LNCaP clone FGC (cell line): Measurements from ENCODE around the gene AP2S1.

- RRBS, 2 experiments = no CpG with 5 or more reads among the region's 14 CpGs
These were observed 18.5 kb upstream of the HIF3A start for GRCh38 chr19:46278155-46278892.

DNA sequence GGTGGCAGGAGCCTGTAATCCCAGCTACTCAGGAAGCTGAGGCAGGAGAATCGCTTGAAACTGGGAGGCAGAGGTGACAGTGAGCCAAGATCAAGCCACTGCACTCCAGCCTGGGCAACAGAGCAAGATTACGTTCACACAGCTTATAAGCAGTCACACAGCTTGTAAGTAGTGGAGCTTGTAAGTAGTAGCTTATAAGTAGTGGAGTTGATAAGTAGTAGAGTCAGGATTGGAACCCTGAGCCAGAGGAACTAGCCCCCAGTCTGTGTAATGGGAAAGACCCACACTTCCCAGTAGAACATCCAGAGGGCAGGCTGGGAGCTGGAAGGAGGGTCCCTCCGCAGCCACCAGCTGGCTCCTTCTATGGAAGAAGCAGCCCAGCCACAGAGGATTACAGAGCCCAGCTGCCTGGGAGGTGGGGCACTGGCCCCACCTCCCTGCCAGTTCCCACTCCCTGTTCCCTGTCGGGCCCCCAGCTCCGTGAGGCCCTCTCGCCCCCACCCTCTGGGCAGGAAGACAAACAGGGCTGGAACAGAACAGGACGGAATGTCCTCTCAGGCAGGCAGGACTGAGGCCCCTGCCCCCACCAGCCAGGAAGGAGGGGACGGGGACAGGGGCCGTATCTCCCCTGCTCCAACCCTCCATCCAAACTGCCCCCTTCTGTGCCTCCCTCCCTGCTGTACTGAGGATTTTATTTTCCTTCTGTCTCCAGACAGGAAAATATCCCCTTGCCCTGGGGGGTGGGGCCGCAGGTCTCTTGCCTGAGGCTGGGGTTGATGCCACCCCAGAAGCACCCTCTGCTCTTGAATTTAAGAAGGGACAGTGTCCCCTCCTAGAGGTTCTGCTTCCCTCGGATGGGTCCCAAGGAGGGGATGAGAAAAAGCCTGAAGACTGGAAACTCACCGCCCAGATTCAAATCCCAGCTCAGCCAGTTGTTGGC is 4.0 kb downstream of the HIF3A start:
- RRBS, 2 experiments = no CpG with 5 or more reads among the region's 12 CpGs

GRCh38 chr19:46348444-46349191 is 1.7 kb downstream of the PPP5C start:
- RRBS, 2 experiments = no CpG with 5 or more reads among the region's 15 CpGs

- RRBS, 2 experiments = 7 to 67% methylated on average over 2 to 3 of the region's 12 CpGs
These were observed 3.7 kb downstream of the PPP5C start for GRCh38 chr19:46350463-46351036.

DNA sequence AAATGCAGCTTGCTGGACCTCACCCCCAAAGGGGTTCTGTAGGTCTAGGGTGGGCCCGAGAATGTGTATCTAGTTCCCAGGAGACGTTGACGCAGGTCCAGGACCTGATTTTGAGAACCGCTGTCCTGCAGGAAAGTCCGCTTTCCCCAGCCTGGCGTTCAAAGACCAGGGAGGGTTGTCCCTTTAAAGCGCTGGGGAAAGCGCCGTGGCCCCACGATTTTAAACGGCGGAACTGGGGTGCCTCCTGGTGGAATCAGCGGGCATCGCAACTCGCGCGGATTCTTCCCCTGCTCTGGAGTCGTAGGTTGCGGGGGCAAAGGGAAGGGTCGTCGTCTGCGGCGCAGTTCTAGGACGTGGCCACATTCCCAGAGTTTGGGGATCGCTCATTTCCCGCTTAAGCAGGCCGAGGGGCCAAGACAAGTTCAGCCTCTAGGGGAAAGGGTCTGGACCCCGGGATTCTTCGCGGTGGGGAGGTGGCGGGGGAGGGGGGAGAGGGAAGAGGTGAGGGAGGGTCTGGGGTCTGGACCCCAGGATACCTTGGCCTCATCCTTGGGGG is 7.8 kb downstream of the PNMA8B start:
- RRBS, 2 experiments = no CpG with 5 or more reads among the region's 31 CpGs

DNA sequence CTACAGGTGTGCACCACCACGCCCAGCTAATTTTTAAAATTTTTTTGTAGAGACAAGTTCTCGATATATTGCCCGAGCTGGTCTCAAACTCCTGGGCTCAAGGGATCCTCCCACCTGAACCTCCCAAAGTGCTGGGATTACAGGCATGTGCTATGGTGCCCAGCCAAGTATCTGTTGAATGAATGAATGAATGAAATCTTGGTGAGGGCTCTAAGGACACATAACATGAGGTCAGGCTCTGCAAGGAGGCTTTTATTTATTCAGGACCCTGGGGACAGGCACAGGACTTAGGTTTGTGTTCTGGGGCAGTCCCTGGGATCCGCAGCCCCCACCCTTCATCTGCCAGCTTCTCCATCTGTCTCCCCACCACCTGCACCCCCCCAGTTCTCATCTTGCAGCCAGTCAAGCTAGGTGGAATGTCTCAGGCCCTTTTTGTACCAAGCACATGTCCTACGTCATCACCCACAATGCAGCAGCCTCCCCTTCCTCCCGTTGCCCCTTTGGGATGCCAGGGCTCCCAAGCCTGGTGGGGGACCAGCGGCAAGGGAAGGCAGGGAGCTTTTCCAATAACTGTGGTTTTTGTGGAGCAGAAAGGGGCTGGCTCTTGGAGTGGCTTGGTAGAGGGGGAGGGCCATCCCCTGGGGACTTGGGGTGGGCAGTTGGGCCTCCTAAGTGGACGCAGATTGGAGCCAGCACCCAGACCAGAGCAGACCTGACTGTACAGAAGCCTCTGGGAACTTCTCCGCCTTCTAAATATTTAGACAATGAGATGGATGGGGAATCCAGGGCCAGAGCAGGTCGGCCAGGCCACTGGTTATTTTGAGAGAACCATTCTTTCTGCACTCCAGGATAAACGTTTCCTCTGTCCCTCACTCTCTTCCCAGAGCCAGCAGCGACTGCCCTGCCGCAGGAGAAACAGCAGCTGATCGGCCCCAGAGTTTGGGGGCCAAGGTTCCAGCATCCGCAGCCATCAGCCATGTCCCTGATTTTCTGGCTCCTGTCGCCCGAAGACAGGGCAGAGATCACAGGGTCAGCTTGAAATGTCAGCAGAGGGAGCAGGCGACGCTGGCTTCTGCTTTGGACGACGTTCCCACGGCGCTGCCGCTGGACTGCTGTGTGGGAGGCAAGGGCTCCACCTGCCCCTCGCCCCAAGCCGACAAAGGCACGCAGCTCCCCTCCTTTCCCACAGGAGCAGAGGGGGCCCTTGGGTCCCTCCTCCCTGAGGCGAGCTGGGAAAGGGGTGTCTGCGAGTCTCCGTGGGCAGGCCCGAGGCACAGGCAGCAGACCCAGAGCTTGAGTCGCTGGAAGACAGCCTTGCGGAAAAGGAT is 4.2 kb downstream of the PTGIR start:
- RRBS, 2 experiments = no CpG with 5 or more reads among the region's 33 CpGs

DNA sequence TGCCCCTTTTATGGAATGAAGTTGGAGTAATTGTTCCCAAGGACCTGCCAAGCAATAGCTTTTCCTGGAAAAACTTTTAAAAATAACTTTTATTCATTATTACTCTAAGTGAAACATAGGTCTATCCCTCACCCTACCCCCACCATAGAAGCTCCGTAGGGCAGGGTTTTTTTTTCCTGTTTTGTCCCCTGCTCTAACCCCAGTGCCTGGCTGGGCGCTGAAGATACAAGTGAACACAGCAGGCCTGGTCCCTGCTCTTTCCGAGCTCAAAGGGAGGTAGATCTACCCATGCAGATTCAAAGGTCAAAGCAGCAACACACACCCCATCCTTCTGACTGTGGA is 8.7 kb upstream of the GNG8 start:
- RRBS, 2 experiments = no CpG with 5 or more reads among the region's 3 CpGs

DNA sequence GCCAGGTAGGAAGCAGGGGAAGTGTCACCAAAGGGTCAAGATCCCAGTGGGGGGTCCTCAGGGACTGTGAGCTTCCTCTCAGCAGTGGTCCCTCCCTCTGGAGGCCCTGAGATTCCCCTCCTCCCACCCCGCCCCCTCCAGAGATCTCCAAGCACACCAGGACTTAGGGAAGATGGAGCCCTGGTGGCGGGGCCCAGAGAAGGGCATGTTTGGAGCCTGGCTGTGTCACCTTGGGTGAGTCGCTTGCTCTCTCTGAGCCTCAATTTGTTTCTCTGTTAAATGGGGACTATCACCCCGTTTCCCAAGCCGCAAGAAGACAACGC is 846 bp downstream of the DACT3 start:
- RRBS, 2 experiments = no CpG with 5 or more reads among the region's 6 CpGs

DNA sequence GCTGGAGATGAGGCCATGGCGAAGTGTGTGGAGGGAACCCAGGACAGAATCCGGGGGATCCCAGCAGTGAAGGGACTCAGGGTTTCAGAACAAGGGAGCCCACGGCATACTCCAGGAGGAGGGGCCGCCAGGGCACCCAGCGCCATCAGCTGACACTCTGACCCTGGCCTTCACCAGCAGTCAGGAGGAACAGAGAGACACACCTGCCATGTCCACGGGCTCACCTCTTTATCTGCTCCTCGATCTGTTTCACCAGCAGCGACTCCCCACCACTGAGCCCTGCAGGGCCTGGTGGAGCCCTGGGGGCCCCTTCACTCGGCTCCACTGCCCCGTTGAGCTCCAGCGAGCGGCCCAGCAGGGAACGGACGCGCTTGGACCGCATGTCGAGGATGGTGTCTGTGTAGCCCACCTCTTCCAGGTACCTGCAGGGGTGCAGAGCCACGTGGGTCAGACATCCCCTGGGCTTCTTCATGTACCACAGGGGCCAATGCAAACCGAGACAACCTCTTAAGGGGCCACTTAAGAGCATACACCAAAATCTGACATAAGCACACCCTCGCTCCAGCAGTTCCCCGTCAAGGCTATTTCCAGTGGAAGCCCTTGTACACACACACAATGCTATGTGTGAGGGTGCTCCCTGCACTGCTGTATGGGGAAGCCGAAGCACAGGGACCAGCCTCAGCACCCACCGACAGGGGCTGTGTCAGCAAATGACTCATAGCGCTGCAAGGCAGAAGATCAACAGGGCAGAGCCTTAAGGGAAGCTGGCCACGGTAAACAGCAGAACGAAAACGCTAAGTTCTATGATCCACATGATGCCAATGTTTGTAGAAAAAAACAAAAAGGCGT is 12.8 kb upstream of the FKRP start:
- RRBS, 2 experiments = no CpG with 5 or more reads among the region's 28 CpGs

DNA sequence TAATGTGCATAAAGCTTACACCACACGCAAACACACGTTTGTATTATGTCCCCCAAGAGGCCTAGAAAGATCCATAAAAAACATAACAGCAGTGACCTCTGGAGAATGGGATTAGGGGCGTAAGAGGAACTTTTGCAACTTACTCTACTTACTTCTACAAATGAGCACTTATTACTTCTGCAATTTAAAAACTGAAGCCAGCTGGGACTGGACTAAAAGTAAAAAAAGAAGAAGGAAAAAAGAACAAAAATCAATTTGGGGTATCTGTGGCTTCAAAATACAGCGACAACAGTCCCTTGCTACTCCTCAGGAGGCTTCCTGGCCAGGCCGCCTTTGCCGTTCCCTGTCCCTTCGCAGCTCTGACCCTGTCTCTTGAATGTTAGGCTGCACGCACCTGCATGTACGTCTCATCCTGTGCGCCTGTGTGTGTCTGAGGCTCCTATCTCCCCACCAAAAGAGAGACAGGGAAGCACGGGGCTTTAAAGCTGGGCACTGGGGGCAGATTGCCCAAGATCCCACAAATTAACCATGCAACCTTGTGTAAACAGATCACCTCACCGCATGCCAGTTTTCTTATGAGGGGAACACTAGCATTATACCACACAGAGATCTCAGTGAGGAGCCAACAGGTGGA is 12.1 kb upstream of the FKRP start:
- RRBS, 2 experiments = no CpG with 5 or more reads among the region's 12 CpGs

- RRBS, 2 experiments = no CpG with 5 or more reads among the region's 6 CpGs
These were observed 3.6 kb upstream of the SLC1A5 start for GRCh38 chr19:46791919-46792514.

GRCh38 chr19:46812922-46814081 is 24.9 kb upstream of the SLC1A5 start:
- RRBS, 2 experiments = 100% methylated on average over 2 of the region's 29 CpGs; no CpG with 5 or more reads in 1 of the 2 experiments

DNA sequence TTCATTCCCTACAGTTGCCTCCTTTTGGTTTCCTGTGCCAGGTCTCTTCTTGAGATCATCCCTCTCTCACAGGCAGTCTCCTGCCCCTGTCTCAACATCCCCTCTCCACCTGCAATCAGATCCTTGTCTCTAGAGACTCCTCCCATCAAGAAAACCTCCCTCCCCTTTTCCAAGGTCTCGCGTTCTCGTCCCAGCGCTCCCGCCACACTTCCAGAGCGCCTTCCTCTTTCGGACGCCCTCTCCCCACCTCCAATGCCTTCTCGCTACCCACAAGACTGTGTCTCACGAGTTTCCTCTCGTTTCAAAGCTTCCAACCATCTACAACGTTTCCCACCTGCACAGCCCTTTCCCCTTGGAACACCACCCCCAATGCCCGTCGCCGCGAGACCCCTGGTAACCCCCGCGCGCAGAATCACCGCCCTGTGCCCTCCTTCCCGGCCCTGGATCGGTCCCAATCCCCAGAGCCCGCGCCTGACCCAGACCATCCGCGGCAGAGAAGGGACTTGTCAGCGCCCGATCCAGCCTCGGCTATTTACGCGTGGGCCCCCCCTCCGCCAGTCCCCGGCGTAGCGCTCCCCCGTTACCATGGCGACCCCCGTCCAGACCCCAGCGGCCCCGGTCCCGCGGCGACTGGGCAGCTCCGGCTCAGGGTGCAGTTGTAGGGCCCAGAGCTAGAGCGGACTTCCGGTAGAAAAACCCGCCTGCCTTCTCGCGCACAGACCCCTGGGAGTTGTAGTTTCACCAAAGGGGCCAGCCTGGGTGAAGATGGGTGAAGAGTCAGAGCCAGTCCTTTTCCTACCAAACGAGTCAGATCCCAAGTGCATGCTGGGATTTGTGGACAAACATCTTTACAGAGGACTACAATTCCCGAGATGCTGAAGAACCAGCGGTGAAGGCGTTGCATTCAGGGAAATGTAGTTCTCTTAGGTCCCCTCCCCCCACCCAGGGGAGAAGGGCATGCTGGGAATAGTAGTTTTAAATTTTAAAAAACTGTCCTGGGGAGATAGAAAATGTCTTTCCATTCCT is at the start of gene AP2S1:
Gene AP2S1, minus strand, starts transcription at position 667 of the 1,026 bp plus-strand sequence.
- RRBS, 2 experiments = under 1 to 1% methylated on average over 8 to 10 of the region's 53 CpGs

GRCh38 chr19:46862556-46863416 is 2.0 kb downstream of the ARHGAP35 start:
- RRBS, 2 experiments = no CpG with 5 or more reads among the region's 12 CpGs

GRCh38 chr19:46875321-46876146 is 14.7 kb downstream of the ARHGAP35 start:
- RRBS, 2 experiments = no CpG with 5 or more reads among the region's 10 CpGs

DNA sequence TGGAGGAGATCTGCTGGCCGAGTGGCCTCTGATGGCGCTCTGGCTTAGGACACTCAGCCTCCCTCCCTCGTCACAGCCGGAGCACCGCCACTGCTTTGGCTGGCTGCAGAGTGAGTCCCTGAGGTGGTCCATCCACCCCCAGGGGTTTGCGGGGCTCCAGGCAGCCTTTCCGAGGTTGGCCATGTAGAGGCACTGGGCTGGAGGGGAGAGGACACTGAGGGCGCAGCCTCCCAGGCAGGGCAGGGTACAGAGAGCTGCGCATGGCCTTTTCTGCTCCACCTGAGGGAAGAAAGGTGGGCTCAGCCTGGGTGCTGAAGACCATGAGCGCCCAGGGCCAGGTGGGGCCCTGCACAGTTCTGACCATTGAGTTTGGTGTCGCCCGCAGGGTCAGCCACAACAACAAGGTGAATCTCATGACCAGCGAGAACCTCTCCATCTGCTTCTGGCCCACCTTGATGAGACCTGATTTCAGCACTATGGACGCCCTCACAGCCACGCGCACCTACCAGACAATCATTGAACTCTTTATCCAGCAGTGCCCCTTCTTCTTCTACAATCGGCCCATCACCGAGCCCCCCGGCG is 19.6 kb upstream of the NPAS1 start:
- RRBS, 2 experiments = no CpG with 5 or more reads among the region's 20 CpGs

DNA sequence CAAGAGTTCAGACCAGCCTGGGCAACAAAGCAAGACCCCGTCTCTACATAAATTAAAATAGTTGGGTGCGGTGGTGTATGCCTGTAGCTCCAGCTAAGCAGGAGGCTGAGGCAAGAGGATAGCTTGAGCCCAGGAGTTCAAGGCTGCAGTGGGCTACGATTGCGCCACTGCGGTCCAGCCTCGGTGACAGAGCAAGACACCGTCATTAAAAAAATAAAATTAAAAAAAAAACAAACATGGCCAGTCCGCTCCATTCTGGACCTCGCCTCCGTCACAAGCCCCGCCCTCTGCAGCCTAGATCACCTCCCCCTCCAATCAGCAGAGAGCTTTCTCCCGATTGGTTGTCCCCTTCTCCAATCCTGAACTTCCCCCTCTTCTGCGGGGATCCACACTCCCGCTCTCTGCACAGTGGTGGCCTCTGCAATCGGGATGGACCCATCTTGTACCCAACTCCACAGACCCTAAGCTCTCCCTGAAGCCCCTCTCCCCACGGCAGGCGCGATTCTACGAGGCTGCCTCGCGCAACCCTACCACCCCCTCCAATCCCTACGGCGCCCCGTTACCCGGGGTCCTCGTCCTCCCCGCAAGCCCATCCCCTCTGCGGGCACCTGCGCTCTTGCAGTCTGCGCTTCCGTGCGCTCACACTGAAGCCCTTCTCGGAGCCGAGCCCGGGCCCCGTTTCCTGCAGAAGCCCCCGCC is 635 bp downstream of the TMEM160 start:
- RRBS, 2 experiments = under 1% methylated on average over 9 of the region's 37 CpGs

DNA sequence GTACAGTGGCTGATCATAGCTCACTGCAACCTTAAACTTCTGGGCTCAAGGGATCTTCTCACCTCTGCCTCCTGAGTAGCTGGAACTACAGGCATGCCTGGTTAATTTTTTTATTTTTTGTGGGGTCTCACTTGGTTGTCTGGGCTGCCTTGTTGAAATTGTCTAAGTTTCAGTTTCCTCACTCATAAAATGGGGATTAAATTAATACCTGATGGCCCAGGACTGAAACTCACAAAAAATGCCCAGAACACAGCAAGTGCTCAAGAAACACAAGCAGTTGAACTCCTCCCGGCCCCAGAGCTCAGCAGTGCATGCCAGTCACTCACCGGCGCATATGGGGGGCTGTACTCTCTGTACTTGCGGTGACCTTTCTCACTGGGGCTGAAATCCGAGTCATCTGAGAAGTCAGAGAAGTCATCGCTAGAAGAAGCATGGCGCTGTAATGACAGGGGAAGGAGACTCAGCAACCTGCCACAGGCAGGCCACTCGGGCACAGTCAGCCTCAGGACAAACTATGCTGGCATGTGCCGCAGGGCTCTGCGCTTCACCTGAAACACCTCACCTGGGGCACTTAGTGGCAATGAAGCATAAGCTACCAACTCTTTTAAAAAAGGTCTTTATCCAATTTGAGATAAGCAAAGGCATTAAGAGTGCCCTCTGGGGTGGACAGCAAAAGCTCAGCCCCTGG is 19.8 kb downstream of the ZC3H4 start:
- RRBS, 2 experiments = no CpG with 5 or more reads among the region's 10 CpGs

GRCh38 chr19:47094622-47095755 is 18.6 kb downstream of the ZC3H4 start:
- RRBS, 2 experiments = 88 to 95% methylated on average over 2 of the region's 16 CpGs

GRCh38 chr19:47107221-47108400 is 6.0 kb downstream of the ZC3H4 start:
- RRBS, 2 experiments = no CpG with 5 or more reads among the region's 15 CpGs